Measurements from ENCODE around the genes ZMYND11, LARP4B and GTPBP4.

GRCh38 chr10:135392-135912, at the start of gene ZMYND11:
Gene ZMYND11 (plus strand): TSS chr10:135455.
- PRO-cap, result bidirectional peak, plus-strand start at chr10:135455, minus-strand start at chr10:135312

DNA sequence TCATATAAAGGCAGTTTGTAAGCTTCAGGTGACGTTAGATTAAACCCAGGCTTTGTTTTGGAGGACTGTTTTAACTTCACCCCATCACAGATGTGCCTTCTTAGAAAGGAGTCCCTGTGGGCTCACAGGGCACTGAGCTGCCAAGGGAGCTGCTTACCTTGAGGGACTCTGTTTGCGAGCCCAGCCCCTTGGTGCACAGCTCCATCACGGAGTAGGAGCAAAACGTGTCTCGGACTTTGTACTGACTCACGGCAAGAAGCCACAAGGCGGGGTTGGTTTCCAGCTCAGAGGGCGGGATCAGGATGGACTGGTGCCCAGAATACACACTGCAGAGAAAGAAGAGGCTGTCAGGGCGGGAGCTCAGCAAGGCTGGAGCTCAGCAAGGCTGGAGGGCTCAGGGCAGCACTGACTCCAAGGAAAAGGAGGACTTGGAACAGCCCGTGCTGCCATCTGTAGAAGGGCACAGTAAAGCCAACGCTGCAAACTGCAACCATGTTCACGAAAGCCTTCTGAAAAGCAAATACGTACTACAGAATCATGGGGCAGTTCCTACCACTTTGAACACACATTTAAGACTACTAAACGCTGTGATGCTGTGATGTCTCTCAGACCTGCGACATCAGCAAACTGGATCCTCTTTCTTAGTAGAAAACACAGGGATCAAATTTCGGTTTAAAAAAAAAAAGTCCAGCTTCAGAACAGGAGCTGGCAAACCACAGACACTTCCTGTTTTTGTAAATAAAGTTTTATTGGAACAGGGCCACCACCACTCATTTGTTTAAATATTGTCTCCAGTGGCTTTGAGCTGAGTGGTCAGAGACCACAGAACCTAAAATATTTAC, 194.2 kb downstream of the ZMYND11 start:
- PRO-cap, result bidirectional peak, plus-strand start at position 338 of the sequence, minus-strand start at position 248 of the sequence

DNA sequence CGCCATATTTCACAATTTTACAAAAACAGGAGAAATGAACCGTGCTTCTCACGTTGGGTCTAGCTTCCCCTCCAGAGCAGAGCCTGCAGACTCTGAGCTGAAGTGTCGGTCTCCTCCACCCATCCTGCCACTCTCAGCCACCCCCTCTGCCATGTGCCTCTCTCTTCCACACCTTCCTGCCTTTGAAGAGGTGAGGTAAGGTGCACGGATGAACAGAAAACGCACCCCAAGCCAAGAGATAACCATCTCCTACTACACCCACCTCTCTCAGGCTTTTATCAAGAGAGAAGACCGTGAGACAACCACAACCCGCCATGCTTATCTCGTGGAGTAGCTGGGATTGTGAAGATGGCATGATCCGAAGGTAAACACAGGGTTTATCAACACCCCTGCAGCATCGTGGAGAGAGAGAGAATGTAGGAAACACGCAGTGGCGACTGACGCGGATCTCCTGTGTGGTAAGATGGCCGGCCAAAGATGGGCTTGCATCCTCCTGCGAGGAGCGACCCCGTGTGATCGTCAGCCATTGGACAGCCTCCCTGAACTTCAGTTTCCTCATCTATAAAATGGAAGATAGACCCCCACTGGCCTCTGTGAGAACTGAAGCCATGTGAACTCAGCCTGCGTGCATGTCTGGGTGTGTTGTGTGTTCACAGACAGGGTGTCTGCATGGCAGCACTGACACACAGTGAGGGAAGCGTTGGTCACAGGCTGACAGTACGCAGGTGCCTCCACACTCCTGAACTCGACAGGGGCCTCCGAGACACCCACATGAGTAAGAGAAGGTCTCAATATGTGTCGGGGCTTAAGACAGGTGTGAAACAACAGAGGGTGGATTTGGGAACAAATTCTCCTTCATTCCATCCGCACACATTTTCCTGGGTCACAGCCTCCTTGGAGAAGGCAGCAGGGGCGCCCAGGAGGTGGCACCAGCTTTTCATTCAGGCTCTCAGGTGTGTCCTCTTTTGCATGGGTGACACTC, 218.9 kb downstream of the DIP2C start:
- PRO-cap, result no peak

DNA sequence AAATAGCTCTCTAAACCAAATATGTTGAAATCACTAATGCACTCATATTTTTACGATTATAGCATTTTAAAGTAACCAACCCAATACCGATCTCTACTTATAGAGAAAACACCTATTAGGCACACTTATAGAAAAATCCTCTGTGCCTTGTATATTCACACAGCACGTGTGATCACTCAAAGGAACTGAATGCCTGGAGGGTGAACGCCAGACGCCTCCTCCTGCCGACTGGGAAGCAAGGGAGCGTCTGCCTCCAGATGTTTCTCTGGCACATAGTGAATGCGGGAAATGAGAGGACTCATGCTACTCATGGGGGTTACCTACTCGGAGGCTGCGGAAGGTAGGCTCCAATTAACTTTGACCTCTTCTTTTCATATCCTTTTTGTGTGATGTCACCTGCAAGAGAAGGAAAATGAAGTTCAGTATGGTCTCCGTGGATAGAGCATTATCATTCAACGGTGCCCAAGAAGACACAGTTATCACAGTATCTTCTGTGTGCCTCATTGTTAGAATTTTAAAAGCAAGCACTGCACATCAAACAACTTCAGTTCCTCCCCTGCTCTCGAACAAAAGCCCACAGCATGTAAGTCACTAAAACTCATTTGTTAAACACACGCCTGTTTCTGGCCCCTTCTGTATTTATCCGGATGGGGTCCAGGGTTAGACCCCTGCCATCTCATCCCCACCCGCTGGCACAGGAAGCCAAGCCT, 203.2 kb downstream of the DIP2C start:
- PRO-cap, result bidirectional peak, plus-strand start at position 179 of the sequence, minus-strand start at position 187 of the sequence; bidirectional peak, plus-strand start at position 207 of the sequence, minus-strand start at position 230 of the sequence

DNA sequence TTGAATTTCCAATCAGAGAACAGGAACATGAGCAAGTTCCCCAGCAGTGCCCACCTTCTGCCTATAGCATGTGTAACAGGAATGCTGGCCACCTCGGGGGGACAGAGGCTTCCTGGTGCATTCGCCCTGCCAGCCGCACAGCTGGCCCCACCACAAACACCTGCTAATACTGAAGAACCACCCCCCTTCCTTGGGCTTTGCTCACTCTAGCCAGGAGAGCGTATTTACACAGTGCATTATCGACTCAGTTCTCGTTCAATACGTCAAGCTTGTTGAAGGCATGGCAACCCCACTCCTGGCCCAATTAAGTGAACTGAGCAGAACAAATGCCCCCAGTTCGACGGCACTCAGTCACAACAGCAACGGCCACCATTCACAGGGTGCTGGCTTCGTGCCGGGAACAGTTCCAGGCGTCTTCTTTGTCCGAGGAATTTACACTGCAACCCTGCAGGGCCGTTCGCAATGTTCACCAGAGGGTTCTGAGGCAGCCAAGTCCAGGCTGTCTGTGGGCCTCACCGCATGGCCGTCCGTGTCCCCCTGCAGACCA, 175.4 kb downstream of the DIP2C start:
- PRO-cap, result bidirectional peak, plus-strand start at position 469 of the sequence, minus-strand start at position 439 of the sequence

GRCh38 chr10:600899-601524, 88.5 kb downstream of the DIP2C start:
- PRO-cap, result no peak

- PRO-cap, result unidirectional peak, plus-strand start at chr10:628575
Measured at GRCh38 chr10:628255-628864, 61.1 kb downstream of the DIP2C start.

GRCh38 chr10:637175-637873, 52.1 kb downstream of the DIP2C start:
- PRO-cap, result no peak

DNA sequence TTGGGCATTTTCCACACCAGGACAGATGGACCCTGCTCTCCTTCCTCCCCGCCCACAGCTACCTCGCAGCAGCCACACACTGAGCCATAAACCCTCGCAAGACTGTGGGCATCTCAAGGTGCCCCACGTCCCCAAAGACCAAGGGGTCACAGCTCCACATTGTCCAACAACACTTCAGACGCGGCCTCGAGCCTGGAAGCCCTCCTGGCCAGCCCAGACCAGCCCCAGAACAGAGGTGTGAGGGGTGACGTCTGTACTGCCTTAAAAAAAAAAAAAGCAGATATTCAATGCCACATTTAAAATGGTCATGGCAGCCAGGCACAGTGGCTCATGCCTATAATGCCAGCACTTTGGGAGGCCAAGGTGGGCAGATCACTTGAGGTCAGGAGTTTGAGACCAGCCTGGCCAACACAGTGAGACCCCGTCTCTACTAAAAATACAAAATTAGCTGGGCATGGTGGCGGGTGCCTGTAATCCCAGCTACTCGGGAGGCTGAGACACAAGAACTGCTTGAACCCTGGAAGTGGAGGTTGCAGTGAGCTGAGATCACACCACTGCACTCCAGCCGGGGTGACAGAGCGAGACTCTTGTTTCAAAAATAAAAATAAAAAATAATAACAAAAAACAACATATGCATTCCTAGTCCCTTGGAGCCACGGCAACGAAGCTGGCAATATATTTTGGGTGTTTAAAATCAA, 36.5 kb downstream of the DIP2C start:
- PRO-cap, result no peak

GRCh38 chr10:690410-691109, 1.1 kb upstream of the DIP2C start:
- PRO-cap, result no peak

DNA sequence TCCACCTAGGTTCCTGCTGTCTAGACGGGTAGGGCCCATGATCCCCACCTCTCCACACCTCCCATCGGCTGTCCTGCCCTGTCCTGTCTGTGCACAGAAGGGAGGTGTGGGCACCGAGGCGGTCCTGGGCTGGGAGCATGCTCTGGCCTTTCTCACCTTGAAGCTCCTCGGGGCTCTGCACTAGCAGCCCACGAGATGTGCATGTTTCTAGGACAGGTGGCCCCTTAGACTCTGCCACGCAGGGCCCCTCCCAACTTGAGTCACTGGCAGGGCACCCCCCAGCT, 113.9 kb upstream of the DIP2C start:
- PRO-cap, result no peak

DNA sequence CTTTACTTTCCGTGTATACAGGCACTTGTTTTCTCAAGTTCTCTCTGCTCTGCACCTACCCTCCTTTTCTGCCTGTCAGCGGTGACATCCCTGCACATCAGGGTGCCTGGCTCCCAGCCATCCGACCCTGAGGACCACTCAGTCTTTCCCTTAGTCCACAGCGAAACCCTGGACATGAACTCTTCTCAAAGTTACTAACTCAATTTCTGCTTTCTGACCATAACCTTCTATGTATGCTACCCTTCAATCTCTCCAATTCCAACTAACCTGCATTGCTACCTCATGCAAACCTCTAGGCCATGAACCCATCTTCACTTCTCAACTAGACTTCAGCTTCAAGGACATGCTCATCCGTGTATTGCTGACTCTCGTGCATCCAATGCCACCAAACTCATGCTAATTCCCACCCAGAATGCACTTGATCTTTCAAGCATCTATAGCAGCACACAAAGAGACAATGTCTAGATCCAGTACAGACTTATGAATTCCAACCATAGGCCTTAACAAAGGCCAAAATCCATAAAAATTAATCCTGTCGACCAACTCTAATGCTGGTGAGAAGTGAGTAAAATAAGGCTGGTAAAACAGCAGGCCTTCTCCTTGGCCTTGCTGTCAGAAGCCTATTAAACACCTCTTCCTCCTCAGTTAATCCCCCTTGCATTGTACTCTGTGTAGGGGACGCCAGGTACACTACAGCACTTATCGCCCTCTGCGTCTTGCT, 102.9 kb downstream of the LARP4B start:
- PRO-cap, result no peak

GRCh38 chr10:885283-885939, 46.1 kb downstream of the LARP4B start:
- PRO-cap, result no peak

DNA sequence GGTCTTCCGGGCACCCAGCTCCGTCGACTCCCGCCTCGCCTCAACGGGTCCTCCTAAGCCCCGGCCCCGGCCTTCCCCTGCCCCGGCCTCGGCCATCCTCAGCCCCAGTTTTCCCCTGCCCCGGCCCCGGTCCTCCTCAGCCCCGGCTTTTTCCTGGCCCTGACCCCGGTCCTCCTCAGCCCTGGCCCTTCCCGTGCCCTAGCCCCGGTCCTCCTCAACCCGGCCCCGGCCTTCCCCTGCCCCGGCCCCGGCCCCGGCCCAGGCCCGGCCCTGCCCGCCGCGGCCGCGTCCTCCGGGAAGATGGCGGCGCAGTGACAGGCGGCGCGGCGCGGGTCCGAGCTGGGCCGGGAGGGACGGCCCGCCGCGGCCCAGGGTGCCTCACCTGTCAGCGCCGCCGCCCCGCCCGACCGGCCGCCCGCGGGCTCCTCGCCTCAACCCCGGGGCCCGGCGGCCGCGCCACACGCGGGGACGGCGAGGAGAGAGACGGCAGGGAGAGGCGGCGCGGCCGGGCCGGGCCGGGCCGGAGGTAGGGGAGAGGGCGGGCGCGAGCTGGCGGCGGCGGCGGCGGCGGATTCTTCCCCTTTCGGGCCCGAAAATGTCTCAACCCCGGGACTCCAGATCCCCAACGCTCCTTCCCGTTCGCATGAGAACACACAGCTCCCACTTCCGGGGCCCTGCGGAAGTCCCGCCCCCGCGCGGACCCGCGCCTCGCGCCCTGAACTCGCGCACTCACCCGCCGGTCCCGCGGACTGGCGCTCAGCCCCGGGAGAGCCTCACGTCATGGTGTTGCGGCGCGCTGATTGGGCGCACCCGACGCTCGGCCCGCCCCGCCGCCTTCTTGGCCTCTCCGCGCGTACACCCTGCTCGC, at the start of gene LARP4B:
Gene LARP4B (minus strand): TSS at position 660 of the 868 bp plus-strand sequence.
- PRO-cap, result bidirectional peak, plus-strand start outside the sequence, minus-strand start at position 751 of the sequence

- PRO-cap, result bidirectional peak, plus-strand start at chr10:932028, minus-strand start at chr10:931796
Measured at GRCh38 chr10:931914-932188, 346 bp upstream of the LARP4B start.

DNA sequence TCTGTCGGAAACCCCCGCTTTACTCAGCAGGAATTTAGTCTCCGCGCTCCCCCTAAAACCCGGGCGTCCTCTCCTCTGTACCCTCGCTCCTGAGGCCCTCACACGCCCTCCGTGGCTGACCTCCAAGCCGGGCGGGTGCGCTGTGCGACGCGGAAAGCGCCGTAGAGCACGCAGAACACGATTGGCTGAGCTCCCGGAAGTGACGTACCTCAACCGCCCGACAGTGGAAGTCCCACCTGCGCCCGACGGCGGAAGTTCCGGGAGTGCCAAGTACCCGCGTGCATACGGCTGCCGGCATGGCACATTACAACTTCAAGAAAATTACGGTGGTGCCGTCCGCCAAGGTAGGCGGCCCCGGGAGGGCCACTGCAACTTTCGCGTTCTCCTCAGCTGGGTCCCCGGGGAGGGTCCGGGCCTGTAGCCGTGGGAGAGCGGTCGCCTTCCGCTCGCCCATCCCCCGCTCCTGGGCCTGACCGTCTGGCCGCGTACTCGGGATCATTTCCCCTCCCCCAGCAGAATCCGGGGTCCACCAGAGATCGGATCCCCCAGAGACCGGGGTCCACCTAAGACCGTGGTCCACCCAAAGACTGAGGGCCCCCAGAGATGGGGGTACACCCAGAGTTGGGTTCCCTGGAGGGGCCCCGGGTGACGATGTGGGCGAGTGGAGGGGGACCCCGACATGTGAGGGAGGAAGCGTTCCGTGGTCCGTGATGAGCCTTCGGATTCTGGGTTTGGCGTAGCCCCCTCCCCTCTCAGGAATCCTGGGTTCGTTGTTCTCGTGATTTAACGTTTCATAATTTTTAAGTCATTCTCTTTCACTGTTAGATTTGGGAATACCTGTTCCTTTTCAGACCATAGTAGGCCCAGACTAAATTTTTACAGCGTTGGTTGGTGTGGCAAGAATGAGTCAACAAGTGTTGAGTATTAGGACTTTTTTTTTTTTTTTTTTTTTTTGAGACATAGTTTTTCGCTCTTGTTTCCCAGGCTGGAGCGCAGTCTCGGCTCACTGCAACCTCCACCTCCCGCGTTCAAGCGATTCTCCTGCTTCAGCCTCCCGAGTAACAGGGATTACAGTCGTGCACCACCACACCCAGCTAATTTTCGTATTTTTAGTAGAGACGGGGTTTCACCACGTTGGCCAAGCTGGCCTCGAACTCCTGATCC, at the start of gene GTPBP4:
Gene GTPBP4 (plus strand): TSS at position 251 of the 1,164 bp plus-strand sequence.
- PRO-cap, result bidirectional peak, plus-strand start at position 254 of the sequence, minus-strand start at position 92 of the sequence

DNA sequence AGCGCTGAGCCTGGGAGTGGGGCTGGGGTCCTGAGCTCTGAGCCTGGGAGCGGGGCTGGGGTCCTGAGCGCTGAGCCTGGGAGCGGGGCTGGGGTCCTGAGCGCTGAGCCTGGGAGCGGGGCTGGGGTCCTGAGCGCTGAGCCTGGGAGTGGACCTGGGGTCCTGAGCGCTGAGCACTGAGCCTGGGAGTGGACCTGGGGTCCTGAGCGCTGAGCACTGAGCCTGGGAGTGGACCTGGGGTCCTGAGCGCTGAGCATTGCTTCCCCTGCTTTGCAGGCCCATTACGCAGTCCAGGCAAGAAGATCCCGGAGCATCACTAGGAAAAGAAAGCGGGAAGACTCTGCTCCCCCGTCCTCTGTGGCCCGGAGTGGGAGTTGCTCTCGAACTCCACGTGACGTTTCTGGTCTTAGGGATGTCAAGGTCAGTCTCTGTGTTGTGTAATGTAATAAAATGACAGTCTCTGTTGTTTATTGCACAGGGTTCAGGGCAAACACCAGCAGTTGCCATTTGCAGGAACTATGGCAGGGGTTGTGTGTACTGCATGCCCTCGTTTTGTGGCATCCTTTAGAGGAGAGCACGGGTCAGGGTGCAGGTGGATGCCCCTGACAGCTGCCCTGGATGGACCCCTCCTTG, 10.1 kb downstream of the IDI2 start:
- PRO-cap, result no peak

- PRO-cap, result no peak
Measured at GRCh38 chr10:1026609-1026887, 889 bp upstream of the IDI2 start.

DNA sequence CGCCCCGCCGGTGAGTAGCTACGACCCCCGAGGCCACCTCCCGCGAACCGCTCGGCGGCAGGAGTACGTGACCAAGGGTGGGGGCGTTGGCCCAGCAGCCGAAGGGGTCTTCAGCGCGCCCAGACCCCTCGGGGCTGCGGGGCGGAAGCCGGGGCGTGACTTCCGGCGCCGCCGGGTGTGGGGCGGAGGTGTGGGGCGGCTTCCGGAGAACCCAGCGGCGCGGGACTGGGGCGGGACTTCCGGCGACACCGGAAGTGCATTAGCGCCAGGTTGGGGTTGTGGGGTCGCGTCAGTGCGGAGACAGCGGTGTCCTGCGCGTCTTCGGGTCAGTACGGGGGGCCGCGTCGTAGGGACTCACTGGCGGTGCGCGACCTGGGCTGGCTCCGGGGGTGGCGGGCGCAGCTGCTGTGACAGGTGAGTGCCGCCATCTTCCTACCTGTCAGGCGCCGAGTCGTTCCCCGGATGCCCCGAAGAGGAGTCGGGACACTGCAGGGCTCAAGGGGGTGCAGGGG, 426 bp downstream of the WDR37 start:
- PRO-cap, result bidirectional peak, plus-strand start at position 268 of the sequence, minus-strand start at position 179 of the sequence

DNA sequence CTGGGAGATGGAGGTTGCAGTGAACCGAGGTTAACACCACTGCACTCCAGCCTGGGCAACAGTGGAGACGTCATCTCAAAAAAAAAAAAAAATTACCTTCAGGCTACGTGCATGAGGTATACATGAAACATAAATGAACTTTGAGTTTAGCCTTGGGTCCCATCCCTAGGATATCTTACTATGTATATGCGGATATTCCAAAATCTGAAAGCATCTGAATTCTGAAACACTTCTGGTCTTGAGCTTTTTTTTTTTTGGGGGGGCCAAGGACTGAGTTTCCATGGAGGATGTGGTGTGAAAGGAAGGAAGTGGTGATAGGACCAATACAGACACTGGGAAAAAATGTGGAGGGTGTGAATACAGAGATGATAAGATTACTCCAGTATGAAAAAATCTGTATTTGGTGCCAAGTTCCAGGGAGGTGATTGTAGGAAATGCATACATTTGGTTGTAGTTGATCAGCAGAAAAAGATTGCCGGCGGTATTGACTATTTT, 5.6 kb downstream of the WDR37 start:
- PRO-cap, result no peak

Measured in right common carotid artery plus branches (tissue), 1 donor.